ENCODE measurements around the genes LRRTM3 and SIRT1.

DNA sequence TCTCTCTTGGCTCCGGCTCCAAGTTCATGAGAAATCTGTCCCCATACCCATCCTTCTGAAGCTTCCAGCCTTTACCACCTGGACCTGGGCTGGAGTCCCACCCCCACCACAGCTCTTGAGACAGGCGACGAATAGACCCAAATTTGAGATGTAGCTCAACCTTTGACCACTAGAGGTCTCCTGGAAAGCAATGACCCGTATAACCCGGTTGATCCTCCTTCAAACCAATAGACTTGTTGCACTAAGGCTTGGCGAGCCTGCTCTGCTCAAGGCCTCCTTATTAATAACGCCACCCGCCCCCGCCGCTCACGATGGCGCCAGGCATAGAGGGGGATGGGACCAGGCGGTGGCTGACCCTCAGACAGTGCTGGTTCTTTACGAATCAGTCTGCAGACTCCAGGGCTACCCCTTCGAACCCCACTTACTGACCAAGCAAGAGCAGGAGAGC lies 4.5 kb upstream of the ARID5B start:
- PRO-cap = no peak

GRCh38 chr10:61992069-61992544 lies 90.6 kb downstream of the ARID5B start:
- PRO-cap = no peak

- PRO-cap = unidirectional peak, minus-strand start at chr10:61992863
These were observed 91.4 kb downstream of the ARID5B start for GRCh38 chr10:61992598-61993633.

DNA sequence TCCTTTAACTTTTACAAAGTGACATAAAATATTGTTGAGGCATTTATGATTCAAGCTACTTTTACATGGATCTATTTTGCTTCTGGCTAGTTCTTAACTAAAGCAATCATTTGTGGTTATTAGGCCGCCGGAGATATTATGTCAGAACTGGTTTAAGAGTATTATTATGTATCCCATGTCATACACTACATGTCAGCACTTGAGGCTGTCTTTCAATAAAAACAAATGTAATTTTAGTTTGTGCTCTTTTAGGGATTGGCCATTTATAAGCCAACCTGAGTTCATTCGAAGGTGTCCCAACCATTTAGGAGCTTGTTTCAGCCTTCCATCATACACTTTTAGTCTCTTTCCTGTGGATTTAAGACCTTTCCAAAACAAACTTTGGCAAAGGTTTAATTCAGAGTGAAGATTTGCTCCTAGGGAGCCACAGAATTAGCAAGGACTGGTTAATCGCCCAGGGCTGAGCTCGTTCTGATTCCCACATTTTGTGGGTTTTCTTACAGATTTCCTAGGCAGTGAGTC lies 118.0 kb downstream of the ARID5B start:
- PRO-cap = no peak

- PRO-cap = no peak
These were observed 175.4 kb downstream of the ARID5B start for GRCh38 chr10:62076815-62077418.

DNA sequence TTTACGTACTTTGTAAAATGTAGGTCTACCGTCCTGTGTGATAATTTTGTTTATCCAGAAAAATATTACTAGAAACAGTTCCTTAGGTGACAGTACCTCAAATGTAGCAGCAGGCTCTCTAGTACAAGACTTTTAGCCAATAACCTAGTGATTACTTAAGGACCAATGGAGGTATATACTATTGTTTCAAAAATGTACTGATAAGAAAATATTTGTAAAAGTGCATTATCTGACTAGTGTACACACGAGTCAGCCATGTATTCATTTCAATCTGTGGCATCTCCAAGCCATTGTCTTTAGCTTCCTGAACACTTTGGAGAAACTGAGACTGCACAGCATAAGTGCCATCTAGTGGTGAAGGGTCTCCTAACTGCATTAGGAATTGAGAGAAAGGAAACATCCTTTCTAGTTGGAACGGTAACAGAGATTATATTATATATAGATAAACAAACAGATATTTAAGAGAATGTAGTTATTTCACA lies 23.7 kb downstream of the RTKN2 start:
- PRO-cap = no peak

- PRO-cap = no peak
These were observed 611 bp downstream of the RTKN2 start for GRCh38 chr10:62267924-62268542.

DNA sequence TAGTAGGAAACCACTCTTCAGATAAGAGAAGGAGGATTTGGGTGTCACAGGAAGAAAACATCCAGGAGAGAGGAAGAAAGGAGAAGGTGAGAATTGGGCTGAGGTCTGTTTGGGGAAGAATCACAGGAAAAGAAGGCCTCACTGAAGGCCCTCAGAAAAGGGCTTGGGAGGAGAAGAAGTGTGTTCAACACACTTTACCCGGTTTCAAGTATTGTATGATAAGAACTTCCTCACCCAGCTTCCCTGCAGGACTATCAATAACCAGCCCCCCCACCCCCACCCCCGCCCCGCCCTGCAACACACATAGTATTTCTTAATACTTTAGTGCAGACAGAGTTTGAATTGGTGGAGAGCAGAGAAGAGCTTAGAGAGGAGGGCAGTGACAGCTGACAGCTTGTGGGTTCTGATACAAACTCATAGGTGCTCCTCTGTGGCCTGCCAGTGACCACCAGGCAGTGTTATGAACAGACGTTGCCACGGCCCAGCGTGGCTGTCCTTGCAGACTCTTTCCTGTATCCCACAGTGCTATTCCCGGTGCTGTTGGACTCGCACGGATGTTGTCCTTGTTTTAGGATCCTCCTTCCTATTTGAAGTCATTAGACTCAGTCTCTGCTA lies 187.0 kb upstream of the ADO start:
- PRO-cap = no peak

GRCh38 chr10:62779453-62779775 lies 25.1 kb upstream of the ADO start:
- PRO-cap = no peak

DNA sequence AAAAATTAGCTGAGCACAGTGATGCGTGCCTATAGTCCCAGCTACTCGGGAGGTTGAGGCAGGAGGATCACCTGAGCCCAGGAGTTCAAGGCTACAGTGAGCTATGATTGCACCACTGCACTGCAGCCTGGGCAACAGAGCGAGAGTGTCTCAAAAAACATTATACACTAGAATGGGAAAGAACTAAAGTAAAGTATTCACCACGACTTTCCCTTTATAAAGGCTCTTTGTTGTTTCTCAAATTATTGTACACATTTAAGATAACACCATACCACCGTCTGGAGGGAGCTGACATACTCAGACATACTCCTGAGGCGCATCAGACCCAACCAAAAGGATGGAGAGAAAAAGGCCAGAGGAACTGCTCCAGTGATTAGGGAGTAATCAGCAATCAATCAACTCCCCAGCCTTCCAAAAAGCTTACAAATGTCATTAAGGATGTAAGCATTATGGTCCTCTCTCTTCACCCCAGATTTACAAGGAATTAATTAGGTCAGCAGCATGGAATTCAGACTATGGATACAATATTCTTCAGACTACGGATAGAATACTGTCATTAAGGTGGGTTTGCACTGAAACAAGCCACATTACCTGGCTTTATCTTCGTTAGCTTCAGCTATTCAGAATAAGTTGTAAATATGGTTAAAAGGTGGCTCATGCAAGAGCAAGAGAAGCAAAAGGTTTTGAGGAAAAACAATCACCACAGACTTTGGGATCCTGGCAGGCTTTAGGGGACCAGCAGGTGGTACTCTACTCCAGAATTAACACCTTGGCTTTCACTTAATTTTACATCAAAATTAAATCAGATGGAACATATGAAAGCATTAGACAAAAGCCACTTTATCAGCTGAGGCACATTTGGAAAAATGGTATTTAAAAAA lies 32.9 kb downstream of the NRBF2 start:
- PRO-cap = no peak

GRCh38 chr10:63214637-63216070 lies 82.0 kb downstream of the NRBF2 start:
- PRO-cap = no peak

DNA sequence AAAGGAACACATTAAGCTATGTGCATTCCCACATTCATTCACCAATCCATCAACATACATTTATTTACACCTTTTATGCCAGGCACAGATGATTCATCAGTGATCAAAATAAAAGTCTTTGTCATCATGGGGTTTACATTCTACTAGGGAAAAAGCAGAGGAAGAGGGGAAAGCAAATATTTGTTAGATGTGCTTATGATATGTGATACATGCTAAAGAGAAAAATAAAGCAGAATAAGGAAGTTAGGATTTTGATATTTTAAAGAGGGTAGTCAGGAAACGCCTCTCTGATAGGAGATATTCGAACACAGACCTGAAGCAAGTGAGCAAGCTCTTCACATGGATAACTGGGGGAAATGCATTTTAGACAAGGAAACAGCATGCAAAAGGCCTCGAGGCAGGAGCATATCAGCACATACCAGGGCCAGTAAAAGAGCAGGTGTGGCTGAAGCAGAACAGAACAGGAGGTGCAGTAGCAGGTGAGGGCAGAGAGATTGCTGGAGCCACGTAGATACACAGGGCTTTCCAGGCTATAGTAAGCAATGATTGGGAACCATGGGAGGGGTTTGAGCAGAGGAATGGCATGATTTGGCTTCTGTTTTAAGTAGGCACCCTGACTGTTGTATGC lies 67.4 kb downstream of the REEP3 start:
- PRO-cap = no peak

GRCh38 chr10:63598872-63599418 lies 77.7 kb downstream of the REEP3 start:
- PRO-cap = no peak

GRCh38 chr10:65570090-65571137 lies 1355.4 kb upstream of the LRRTM3 start:
- PRO-cap = unidirectional peak, plus-strand start at chr10:65570536

DNA sequence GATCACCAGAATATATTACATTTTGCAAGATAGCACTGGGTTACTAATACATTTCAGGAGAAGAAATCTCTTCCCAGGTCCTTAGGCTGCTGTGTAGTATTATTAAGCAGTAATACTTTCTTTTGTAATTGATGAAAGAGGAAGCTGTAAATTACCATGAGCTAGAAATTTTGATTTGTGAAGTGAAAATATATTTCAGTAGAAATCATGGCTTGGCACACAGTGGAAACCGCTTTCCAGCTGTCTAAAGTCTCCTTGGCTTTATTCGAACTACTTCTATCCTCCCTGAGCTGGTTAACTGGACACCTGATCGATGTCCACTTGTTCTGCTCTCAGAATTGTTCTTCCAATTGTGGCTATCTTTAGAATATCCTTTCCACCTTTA lies 556.8 kb upstream of the LRRTM3 start:
- PRO-cap = no peak

- PRO-cap = unidirectional peak, plus-strand start at chr10:66926036
These were observed at the start of gene LRRTM3 for GRCh38 chr10:66925678-66926289. Gene LRRTM3, plus strand, starts transcription at chr10:66926036.

DNA sequence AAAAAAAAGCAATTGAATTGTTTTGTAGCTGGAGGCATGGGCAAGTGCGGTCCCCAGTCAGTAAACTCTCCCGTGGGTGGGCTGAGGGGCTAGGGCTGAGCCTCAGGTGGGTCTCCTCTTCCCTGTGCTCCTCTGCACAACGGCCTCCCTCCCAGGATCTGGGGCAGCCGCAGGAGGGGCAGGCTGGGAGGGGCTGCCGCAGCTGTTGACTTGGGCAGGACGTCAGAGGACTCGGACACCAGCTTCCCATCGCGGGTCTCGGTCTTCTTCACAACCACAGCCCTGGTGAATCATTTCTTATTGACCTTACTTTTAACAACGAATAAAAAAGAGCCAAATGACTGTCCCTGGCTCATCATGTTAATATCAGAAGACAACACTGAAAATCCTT lies 32.6 kb downstream of the CTNNA3 start:
- PRO-cap = no peak

DNA sequence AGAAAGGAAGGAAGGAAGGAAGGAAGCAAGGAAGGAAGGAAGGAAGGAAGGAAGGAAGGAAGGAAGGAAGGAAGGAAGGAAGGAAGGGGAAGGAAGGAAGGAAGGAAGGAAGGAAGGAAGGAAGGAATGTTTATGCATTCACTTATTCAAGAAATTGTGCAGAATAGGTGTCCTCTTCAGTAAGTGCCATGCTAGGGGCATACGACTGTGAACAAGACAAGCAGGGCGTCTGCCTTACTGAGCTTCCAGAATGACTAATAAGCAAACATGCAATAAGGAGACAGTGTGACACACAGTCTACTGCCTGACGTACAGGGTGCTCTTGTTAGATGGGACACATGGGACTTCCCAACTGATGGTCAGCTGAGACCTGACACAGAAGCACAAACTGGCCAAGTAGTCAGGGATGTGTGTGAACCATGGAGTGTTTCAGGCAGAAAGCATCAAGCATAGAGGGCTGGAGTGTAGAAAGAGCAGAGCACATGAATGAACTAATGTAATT lies 18.2 kb downstream of the DNAJC12 start:
- PRO-cap = no peak

DNA sequence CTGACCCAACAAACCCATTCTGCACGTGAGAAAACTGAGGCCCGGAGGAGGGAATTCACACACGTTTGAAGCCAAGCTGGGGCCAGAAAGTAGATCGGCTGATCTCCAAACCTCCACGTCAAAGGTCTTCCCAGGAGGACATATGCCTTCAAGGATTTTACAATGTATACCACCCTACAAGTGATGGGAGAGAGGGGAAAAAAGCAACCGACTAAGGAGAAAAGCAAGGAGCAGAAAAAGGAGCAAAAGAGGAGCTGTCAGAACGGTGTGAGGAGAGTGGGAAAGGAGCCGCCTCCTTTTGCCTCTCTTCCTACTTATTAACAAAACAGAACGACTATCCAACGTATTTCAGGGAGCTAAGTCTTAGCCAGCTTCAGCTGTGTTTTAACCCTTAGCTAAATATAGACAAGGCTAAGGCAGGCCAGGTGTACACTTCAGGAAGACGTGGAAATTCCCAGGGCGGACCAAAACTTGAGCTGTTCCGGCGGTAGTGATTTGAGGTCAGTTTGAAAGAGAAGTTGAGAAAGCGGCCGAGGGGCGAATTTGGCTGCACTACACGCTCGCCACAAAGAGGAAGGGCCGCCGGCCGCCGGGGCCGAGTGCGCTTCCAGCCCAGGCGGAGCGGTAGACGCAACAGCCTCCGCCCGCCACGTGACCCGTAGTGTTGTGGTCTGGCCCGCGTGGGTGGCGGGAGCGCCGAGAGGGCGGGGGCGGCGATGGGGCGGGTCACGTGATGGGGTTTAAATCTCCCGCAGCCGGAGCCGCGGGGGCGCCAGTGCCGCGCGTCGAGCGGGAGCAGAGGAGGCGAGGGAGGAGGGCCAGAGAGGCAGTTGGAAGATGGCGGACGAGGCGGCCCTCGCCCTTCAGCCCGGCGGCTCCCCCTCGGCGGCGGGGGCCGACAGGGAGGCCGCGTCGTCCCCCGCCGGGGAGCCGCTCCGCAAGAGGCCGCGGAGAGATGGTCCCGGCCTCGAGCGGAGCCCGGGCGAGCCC lies at the start of gene SIRT1:
SIRT1 (plus strand) TSS at position 772 of the 990 bp plus-strand sequence.
- PRO-cap = bidirectional peak, plus-strand start at position 775 of the sequence, minus-strand start at position 663 of the sequence

DNA sequence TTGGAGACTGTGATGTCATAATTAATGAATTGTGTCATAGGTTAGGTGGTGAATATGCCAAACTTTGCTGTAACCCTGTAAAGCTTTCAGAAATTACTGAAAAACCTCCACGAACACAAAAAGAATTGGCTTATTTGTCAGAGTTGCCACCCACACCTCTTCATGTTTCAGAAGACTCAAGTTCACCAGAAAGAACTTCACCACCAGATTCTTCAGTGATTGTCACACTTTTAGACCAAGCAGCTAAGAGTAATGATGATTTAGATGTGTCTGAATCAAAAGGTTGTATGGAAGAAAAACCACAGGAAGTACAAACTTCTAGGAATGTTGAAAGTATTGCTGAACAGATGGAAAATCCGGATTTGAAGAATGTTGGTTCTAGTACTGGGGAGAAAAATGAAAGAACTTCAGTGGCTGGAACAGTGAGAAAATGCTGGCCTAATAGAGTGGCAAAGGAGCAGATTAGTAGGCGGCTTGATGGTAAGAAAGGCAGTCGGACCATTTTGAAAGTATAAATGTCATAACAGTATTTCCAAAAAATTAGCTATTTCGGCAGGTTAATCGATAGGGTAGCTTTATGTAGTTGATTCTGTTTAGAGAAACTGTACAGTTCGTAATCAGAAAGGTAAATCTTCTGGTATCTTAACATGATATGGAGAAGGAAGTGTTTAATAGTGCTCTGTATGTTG lies 28.2 kb downstream of the SIRT1 start:
- PRO-cap = no peak

Measured in osteocyte (in vitro differentiated cells).